Measurements from ENCODE around the genes GALR3 and DDX17.

DNA sequence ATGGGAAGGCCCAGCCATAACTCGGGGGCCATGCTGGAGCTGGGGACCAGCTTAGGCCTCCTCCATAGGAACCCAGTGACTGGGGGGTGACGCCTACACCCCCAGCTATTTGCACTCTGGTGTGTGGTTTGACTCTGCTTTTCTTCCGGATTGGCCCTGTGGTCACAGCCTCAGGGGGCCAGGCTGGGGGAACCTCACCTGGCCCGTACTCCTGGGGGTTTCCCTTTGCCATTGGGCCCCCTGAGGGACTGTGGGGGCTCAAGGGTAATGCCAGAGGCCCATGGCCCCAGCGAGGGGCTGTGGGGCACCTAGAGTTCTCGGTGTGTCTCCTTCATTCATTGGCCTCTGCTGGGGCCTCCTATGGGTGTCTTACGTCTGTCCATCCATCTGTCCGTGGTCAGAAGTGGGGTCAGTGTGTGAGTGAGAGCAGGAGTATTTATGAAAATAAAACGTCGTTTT is 6.3 kb upstream of the SH3BP1 start:
- PRO-cap, result no peak

DNA sequence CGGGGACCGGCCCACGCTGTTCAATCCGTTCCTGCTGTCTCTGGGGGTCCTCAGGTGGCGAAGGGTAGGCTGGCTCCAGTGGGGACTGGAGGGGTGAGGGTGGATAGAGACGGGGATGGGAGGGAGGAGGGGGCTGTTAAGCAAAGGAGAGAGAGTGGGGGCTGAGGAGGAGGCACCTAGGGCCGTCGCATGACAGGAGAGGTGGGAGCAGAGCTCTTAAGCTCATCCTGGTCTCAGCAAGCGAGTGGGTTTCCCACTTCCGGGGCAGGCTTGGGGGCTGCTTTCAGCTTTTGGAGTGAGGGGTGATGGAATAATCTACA is 44.1 kb downstream of the TRIOBP start:
- PRO-cap, result no peak

- PRO-cap, result no peak
These were observed 39.2 kb upstream of the H1-0 start for GRCh38 chr22:37765952-37766176.

- PRO-cap, result no peak
These were observed 622 bp upstream of the H1-0 start for GRCh38 chr22:37804384-37804829.

DNA sequence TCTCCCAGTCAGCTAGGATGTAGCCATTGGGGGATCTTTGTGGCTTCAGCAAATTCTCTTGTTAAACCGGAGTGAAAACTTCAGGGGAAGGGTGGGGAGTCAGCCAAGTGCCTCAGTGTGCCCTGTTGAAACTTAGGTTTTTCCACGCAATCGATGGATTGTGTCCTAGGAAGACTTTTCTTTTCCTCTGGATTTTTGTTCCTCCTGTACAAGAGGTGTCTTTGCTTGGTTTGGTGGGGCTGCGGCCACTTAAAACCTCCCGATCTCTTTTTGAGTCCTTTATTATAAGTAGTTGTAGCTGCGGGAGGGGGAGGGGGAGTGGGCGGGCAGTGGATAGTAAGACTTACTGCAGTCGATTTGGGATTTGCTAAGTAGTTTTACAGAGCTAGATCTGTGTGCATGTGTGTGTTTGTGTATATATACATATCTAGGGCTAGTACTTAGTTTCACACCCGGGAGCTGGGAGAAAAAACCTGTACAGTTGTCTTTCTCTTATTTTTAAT is 882 bp upstream of the GCAT start:
- PRO-cap, result no peak

GRCh38 chr22:37822934-37823657 is at the start of gene GALR3:
GALR3 (plus strand) TSS chr22:37823382.
- PRO-cap, result no peak

GRCh38 chr22:38016236-38016479 is 31.8 kb upstream of the SOX10 start:
- PRO-cap, result no peak

GRCh38 chr22:38038230-38039037 is 18.8 kb upstream of the PICK1 start:
- PRO-cap, result no peak

GRCh38 chr22:38120619-38120951 is 10.1 kb upstream of the BAIAP2L2 start:
- PRO-cap, result no peak

- PRO-cap, result no peak
These were observed 17.9 kb downstream of the PLA2G6 start for GRCh38 chr22:38163540-38164378.

DNA sequence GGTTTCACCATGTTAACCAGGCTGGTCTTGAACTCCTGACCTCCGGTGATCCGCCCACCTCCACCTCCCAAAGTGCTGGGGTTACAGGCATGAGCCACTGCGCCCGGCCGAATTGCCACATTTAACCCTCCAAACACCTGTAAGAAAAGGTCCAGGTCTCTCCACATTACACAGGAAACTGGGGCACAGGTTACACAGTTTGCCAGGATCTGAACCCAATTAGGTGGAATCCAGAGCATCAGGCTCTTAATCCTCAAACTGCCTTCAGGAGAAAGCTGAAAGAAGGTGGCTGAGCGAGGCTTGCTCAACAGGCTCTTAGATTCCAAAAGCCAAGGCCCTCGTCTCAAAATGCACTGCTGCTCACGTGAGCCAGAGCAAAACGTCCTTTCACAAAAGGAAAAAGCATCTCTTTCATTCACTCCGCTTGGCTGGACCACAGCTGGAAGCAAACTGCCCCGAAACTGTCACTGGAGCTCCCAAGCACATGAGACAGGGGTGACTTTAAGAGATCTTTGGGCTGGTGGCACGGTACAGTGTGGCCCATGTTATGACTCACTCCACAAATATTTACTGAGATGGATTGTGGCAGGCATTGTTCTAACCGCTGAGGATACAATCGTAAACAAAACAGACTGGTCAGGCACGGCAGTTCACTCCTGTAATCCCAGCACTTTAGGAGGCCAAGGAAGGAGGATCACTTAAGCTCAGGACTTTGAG is 3.8 kb downstream of the PLA2G6 start:
- PRO-cap, result no peak

DNA sequence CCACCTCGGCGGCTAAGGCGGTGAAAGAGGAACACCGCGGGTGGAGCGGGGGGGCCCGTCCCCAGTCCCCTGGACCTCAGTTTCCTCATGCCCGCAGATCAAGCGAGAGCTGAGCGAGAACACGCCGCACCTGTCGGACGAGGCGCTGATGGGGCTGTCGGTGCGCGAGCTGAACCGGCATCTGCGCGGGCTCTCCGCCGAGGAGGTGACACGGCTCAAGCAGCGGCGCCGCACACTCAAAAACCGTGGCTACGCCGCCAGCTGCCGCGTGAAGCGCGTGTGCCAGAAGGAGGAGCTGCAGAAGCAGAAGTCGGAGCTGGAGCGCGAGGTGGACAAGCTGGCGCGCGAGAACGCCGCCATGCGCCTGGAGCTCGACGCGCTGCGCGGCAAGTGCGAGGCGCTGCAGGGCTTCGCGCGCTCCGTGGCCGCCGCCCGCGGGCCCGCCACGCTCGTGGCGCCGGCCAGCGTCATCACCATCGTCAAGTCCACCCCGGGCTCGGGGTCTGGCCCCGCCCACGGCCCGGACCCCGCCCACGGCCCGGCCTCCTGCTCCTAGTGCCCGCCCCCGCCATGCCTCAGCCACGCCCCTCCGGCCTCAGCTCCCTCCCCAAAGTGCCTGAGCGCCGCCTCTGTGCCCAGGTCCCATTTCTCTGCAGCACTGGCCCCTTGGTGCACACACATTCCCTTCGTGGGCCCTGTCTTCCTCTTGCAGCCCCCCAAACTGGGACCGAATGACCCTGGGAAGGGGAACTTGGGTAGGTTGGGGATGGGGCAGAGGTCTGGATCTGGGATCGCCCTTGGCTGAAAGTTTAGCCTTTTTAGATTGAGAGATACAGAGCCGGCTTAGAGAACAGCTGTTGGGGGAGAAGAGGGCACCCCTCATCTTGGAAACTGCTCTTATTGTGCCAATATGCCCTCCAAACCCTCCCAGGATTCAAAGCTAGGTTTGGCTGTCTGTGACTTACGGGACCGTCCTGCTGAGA is 12.8 kb downstream of the MAFF start:
- PRO-cap, result unidirectional peak, minus-strand start at position 498 of the sequence

DNA sequence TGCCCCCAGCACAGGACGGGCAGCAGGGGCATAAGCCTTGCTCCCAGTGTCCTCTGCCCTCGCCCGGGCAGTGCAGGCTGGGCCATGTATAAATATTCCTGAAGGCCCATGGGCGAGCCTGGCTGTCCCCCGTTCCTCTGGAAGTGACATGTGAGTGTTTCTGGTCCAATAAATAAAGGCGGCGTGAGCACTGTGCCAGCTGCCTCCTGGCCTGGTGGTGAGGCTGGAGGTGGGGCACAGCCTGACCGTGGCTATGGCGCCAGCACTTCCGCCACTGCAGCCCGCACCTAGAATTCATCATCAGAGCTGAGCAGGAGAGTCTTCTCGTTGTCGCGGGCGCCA is 19.4 kb downstream of the MAFF start:
- PRO-cap, result no peak

GRCh38 chr22:38311215-38311654 is 6.0 kb downstream of the CSNK1E start:
- PRO-cap, result no peak

GRCh38 chr22:38317653-38318000 is 394 bp upstream of the CSNK1E start:
- PRO-cap, result bidirectional peak, plus-strand start at chr22:38317868, minus-strand start at chr22:38317886

- PRO-cap, result no peak
These were observed 679 bp upstream of the KCNJ4 start for GRCh38 chr22:38455325-38456430.

- PRO-cap, result no peak
These were observed 16.7 kb downstream of the DDX17 start for GRCh38 chr22:38489101-38490068.

GRCh38 chr22:38501002-38501490 is 5.1 kb downstream of the DDX17 start:
- PRO-cap, result no peak

- PRO-cap, result bidirectional peak, plus-strand start at chr22:38504935, minus-strand start at chr22:38504903
These were observed 1.5 kb downstream of the DDX17 start for GRCh38 chr22:38504505-38505111.

DNA sequence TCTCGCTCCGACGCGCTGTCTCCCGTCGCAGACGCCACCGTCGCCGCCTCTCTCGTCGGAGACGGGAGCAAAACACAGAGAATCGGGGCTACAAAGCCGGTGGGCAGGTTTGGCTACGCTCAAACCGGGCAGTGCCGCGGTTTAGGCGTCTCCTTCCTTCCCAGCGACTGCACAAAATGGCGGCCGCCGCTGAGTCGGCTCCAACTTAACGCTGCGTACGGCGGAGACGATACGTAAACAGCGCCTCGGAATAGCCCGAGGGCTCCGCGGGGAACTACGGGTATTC is at the start of gene DDX17:
Gene DDX17 (minus strand): TSS at position 181 of the 286 bp plus-strand sequence.
- PRO-cap, result bidirectional peak, plus-strand start outside the sequence, minus-strand start at position 207 of the sequence

Data from colic lymph node (tissue), 1 donor.